Neural crest cell (in vitro differentiated cells): ENCODE results near the gene AKR1C8.

DNA sequence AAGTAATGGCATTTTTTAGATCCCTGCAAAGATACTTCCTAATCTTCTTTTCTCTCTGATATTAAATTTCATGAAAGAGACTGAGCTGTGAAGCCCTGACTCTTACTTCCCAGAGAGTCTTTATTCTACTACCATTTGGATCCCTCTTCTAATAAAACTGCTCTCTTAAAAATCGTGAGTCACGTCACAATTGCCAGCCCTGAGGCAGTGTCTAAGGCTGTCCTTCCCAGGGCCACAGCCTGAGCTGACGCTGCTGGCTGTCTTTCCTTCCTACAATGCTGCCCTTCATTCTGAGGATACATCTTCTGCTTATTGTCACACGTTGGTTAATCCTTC is 283.2 kb upstream of the KLF6 start:
- PRO-cap, result no peak

- PRO-cap, result no peak
Measured at GRCh38 chr10:4081639-4082134, 296.7 kb upstream of the KLF6 start.

- PRO-cap, result no peak
Measured at GRCh38 chr10:4196840-4197034, 411.7 kb upstream of the KLF6 start.

- PRO-cap, result no peak
Measured at GRCh38 chr10:4243379-4244122, 458.5 kb upstream of the KLF6 start.

DNA sequence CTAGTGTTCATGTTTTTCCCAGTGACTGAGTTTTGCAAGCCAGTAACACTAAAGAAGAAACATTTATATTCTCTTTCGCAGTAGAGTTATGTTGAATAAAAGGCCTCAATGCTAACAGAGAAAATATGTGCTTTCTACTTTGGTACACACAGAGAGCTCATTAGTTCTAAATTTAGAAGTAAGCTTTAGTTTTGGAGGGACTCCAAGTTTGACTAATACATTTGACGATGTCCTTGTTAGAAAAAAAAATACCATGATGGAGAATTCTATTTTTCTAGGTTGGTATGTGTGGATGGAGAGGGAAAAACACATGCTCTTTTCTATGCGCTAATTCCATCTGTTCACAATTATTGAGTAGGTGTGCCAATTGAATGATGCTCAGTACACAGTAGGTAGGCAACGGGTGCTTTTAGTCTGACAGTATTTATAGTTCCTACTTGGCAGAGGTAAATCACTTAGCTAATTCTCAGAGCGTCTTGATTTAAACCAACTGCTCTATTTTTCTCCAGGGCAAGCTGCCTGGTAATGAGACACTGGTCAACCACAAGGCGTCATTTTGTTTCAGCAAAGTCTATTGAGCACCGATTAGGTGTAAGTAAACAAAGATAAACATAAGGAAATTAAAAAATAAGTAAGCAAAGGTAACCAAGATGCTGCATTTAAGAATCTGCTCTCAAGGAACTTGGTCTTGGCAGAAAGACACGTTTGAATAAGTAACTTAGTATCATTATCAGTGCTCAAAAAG is 327.1 kb upstream of the AKR1E2 start:
- PRO-cap, result no peak

GRCh38 chr10:4780555-4781128 is 45.4 kb upstream of the AKR1E2 start:
- PRO-cap, result no peak

GRCh38 chr10:4826411-4827151 is 574 bp downstream of the AKR1E2 start:
- PRO-cap, result bidirectional peak, plus-strand start at chr10:4826686, minus-strand start at chr10:4826625

DNA sequence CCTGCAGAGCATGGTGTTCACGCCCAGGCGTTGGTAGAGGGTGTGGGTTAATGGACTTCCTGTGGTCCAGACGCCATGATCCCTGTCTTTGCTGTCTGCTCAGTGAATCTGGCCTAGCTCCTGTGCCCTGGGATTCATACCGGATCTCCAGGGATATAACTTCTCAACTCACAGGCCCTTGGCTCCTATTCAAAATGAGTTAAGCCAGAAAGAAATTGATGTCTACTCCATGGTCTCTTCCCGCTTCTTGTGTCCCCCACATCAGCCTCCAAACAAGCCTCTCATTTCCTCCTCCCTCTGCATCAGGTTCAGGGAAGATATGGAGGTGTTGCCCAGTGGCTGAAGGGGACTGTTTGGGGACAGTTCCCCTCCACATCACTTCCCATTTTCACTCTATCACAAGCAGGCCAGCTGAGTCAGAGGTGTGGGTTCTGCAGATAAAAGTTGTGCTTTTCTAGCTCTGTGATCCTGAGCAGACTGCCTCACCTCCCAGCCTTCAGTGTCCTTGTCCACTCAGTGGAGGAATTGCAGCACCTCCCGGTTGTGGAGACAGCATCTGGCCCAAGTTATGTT is 22.4 kb downstream of the AKR1E2 start:
- PRO-cap, result no peak

DNA sequence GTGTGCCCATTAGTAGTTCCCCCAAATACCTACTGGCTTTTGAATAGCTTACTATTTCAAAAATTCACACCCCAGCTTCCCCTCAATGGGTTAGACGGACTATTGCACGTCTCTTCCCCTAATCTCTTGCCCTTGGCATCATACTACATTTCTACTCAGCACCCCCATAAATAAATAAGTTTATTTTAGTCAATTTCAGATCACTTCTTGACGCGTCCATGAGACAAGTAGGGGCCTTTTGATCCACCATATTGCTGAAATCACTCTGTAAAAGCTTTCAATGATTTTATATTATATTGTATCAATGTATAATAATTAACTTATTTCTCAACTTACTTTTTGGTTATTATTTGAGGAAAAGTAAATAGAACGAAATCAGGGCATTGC is 1.2 kb upstream of the AKR1C3 start:
- PRO-cap, result no peak

GRCh38 chr10:5096094-5096527 is 1.9 kb downstream of the AKR1C3 start:
- PRO-cap, result no peak

- PRO-cap, result no peak
Measured at GRCh38 chr10:5184742-5185519, at the start of gene AKR1C8. AKR1C8 (minus strand) TSS chr10:5185150.

DNA sequence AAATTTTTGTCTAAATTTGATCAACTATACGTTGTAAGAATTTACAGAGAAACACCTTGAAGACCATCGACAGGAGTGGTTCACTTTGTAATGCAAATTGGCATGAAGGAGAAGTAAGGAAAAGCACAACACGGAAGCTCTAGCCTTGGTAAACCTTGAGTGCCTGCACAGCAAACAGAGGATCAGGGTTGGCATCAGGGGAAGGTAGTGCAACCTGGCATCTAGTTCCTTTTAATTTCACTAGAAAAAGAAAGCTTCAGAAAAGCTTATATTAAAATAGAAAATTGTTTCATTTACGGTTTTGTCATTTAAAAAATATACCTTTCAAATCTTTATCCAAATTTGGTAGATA is 1.1 kb downstream of the AKR1C4 start:
- PRO-cap, result no peak

- PRO-cap, result no peak
Measured at GRCh38 chr10:5254528-5254841, 57.8 kb downstream of the AKR1C4 start.

DNA sequence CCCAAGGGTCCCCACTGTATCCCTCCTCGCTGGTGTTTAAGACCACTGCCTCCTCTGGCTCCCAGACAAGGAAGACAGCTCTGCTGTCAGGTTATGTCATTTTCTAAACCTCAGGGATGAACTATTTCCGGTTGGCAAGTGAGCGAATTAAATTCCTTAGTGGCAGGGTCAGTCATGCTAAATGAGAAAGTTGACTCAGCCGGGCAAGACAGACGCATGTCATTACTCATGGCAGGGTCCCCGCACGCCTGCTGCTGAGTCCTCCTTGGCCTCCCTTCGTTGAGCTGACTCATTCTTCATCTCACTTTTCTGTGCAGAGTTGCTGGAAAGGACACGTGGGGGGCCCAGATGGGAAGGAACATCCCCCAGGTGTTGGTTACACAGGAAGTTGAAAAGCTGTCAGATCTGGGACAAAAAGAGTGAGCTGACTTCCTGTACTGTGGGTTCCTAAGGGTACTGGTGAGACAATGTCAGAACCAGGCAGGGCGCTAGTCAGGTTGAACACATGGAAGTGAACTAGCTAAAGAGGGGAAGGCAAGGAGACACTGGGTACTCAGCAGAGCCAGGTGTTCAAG is 47.1 kb upstream of the UCN3 start:
- PRO-cap, result no peak

- PRO-cap, result unidirectional peak, plus-strand start at chr10:5446618
Measured at GRCh38 chr10:5445993-5447102, 34.0 kb downstream of the NET1 start.

DNA sequence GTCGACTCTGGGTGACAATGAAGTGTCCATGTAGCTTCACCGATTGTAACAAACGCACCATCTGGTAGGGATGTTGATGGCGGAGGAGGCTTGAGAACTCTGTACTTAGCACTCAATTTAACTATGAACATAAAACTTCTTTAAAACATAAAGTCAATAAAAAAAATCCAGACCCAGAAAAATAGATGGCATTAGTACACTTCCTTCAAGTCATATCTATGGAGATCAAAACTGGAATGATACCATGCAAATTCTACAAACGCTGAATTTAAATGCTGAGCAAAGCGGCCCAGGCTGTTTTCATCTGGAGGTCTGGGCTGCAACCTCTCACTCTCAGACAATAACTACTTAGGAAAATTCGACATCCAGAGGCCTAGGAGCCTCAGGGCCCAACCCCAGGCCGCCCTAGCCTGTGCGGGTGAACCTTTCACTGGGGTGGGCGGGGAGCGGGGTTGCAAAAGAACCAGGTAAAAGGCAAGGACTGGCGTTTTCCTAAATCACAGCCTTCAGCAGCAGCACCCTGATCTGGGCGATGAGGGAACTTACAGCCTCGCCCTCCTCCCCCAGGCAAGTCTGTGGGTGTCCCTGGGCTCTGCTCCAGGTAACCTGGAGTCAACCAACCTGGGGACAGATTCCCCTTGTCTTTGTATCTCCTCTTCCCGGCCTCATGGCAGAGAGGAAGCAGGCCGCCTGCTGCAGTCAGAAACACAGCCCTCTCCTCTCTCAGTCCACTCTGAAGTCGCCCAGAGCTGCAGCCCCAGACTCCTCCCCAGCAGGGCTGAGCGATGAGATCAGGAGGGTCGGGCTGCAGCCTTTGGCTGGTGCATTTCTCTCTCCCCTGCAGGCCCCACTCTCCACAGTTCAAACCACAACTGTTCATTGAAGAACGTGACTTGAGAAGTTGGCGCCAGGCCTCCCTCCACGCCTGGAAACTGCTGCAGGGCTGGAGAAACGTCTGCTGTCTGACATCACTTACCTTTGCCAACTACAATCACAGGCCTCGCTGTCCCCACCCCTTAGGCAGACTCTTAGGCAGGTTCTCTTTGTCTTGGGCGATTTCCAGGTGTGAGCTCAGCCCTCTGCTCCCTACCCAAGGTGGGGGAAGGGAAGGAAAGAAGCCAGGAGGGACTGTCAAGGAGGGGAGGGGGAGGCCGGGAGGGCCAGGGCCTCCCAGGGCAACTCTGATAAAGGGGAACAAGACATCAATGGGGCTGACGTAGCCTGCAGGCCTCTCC is 33.2 kb downstream of the CALML5 start:
- PRO-cap, result no peak

- PRO-cap, result no peak
Measured at GRCh38 chr10:5659780-5660662, 6.4 kb downstream of the ASB13 start.

DNA sequence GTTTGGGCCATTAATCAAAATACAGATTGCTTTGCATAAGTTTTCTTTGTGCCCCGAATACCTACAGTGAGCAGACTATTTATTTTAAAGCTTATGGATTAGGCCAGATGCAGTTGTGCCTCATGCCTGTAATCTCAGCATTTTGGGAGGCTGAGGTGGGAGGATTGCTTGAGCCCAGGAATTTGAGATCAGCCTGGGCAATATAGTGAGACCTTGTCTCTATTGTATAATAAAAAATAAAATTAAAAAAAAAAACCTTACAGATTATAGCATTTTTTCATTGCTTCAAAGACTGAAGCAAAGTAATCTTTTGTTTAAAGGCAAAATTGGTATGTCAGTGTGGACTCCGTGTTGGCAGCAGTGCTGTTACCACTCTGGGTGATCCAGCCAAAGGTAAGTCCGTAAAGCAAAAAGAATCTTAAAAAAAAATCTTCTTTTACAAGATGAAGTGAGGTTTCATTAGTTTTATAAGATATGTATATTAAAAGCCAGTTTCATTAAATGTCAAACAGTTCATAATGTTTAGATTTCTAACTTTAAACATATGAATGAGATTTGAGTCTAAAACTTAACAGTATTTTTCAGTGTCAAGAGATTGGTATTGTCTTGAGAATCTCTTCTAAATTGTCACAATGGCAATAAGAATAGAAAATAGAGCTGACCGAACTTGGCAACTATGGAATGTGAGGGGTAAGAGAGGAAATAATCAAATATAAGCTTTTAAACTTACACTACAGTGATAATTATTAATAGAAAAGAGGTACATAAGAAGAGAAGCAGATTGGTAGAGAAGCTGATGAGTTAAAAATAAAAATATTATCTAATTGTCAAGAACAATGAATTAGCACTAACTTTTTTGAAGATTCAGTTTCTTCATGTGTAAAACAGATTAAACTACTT is 29.4 kb downstream of the TASOR2 start:
- PRO-cap, result no peak

DNA sequence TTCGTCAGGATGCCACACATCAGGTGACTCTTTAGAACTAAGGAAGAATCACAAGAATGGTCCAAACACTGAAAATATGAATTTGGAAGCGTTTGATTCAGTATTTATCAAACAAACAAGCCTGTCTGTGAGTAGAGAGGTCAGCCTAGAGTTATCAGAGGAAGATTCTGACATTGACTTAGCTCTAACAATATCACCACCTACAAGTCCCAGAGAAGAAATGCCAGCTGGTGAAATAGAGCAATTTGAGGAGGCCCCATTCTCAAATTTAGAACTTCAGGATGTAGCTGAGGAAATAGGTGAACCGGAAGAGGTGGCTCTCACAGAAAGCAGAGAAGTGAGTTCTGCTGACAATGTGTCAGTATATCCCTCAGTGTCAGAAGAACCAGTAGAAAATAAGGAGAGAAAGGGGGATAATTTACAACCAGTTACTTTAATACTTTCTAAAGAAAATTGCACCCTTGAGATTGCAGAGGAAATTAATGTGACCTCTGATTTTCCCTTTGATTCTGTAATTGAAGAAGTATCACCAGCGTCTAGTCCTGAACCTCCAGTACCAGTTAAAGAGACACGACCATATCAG is 62.5 kb downstream of the TASOR2 start:
- PRO-cap, result no peak

DNA sequence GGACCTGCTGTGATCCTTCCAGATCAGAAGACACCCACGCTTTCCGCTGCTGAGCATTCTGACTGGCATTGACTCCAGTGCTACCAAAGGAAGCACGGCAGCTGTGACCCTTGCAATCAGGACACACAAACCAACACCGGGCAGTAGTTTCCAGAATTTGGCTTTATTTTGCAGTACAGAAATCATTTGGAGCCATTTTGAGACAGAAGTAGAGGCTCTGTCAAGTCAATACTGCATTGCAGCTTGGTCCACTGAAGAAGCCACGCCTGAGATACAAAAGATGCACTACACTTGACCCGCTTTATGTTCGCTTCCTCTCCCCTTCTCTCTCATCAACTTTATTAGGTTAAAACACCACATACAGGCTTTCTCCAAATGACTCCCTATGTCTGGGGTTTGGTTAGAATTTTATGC is 48.1 kb downstream of the GDI2 start:
- PRO-cap, result no peak